Mesenchymal stem cell of adipose (primary cell): ENCODE data around the genes LGALS8, HEATR1 and ACTN2.

DNA sequence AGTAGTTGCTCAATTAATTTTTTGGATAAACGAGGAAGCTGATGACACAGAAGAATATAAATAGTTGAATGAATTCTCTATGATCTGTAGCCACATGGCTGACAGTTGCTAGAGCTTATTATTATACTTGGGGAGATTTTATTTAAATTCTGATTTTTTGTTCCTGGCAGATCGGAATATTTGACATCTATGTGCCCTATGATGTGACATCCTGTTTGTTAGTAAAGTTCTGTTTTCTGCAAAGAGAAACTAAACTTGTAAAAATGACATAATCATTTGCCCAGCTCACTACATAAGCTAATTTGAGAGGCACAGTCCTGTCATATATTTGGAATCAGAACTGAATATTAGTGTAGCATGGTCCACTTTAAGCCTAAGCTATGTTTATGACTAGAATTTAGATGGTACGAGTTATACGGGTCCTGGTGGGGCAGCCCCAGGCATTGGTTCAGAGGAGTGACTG is 9.8 kb upstream of the LYST start:
- CAGE, long polyA plus RNA, result no peak

DNA sequence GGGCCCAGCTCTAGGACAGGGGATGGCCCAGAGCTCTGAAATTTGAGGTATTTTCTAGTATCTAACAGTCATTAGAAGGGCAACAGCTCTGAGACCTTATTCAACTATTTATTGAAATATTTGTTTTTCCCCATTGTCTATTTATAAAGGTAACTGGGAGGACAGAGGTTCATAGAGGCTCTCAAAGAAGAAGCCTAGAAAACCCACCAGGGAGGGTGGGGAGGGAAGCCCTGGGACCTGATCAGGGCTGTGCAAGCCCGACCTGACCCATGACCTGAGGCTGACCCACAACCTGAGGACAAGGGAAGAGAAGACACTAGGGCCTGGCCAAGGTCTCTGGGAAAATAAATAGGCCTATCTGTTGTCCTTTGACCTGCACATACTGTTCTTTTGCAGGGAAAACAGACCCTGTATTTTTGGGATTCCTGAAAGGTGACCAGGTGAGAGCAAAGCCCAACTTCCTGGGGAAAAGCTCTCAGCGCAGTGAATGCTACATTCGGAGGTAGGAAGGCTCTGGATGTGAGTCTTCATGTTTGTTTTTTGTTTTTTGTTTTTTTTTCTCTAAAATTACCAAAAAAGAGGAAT is 25.9 kb upstream of the LYST start:
- CAGE, long polyA plus RNA, result no peak

- CAGE, long polyA plus RNA, result no peak
These were observed 50.6 kb upstream of the LYST start for GRCh38 chr1:235917211-235917840.

DNA sequence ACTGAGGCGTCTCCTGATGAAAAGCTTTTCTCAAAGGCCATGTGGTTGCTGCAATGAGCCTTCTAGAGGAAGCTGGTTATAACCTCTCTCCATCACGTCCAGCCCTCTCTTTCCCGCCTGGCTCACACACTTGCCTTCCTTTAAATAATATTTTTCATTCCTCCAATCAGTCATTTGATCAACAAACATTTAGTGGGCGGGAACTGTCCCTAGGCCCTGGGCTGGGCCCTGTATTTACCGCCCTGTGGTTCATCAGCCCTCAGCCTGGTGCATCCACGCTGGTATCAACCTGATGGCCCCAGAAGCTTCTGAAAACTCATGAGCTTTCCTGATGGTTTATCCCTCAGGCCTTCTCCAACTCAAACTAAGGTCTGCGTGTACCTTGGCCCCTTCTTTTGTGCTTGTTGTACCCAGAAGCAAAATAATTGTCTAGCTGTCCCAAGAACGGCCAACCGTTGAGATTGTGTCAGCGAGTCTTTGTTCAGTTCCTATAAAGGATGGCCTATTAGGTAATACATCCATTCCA is 75.4 kb upstream of the LYST start:
- CAGE, long polyA plus RNA, result no peak

- CAGE, long polyA plus RNA, result no peak
These were observed 80.9 kb downstream of the NID1 start for GRCh38 chr1:235983742-235984722.

GRCh38 chr1:235998820-235999238 is 66.1 kb downstream of the NID1 start:
- CAGE, long polyA plus RNA, result no peak

- CAGE, long polyA plus RNA, result no peak
These were observed 6.9 kb downstream of the NID1 start for GRCh38 chr1:236057907-236058463.

GRCh38 chr1:236150431-236150908 is 8.1 kb downstream of the GPR137B start:
- CAGE, long polyA plus RNA, result no peak

DNA sequence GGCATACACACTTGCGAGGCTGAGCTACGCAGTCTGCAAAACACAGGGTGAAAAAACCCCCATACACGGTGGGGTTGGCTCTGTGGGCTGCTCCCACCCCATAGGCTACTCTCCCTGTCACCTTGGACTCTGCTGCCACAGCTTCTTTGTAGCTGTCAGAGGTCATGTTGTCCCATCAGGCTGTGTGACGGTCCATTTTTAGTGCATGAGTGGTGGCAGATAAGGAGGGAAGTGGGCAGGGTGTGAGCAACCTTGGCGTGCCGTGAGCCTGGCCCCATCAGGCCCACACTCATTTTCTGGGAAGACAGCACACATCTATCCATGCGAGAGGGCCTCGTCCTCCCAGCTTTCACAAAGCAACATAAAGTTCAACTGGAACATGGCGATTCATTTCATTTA is 9.4 kb downstream of the GPR137B start:
- CAGE, long polyA plus RNA, result no peak

DNA sequence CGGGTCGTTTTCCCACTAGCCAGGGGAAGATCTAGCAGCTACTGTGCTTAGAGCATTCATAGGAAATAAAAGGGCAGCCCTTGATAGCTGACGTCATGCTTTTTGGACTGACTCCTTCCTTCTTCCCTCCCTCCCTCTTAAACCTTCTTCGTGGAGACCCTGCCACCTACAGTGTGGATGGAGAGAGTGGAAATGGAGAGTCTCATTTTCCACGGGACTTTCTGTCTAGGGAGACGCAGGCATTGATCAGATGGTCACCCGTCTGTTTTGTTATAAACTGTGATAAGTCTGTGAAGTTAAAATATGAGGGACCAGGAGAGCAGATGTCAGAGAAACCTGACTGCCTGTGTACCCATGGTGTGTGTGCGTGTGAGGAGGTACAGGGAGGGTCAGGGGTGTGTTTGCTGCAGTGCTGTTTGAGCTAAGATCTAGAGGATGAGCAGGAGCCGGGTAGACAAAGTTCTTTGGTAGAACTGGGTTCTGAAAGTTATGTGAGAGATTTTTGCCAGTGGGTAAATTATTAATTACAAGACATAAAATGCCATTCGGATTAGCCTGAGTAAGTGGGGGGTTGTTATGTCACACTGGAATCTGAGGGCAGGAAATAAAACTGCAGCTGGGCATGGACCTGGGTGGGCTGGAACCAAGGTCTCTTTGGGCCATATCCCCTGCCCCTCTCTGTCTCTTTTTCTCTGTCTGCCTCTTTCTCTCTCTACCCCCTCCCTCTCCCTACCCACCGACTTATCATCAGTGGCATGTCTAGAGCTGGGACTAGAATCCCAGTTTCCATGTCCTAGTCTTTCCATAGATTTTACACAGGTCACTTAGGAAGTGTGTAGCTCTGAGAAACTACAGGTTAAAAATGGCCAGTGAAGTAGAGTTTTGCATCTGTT is 34.5 kb downstream of the GPR137B start:
- CAGE, long polyA plus RNA, result no peak

GRCh38 chr1:236280387-236281271 is 1.1 kb downstream of the ERO1B start:
- CAGE, long polyA plus RNA, result no peak

GRCh38 chr1:236522845-236524159 is at the start of gene LGALS8:
Gene LGALS8 (plus strand): TSS chr1:236523982.
- CAGE, long polyA plus RNA, result no peak

DNA sequence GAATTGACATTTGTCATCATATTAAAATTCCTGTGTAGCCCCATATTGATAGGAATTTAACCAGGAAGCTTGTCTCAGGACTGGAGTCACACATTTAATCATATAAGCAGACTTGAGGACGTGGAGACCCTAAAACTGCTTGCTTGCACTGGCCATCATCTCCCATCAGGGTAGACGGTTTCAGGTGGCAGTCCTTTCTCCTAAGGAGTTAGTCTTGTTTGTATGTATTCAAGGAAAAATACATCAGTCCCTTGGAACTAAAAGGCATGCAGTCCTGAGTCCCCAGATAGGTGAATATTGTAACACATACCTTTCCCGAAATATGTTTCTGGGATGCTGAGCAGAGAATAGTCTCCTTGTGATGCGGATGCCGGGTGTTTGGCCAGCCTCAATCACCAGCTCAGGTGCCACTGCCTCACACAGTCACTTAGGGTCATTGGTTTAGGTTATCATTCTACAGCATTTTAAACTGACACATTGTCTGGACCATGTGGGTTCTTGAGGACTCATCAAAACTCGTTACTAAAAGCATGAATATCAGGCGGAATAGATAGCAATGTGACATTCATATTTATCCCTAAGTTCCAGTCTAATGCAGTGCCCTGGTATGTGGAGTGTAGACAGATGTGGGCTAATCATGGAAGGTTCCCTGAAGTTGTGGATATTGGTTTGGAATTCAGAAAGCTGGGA is 21.5 kb downstream of the LGALS8 start:
- CAGE, long polyA plus RNA, result no peak

DNA sequence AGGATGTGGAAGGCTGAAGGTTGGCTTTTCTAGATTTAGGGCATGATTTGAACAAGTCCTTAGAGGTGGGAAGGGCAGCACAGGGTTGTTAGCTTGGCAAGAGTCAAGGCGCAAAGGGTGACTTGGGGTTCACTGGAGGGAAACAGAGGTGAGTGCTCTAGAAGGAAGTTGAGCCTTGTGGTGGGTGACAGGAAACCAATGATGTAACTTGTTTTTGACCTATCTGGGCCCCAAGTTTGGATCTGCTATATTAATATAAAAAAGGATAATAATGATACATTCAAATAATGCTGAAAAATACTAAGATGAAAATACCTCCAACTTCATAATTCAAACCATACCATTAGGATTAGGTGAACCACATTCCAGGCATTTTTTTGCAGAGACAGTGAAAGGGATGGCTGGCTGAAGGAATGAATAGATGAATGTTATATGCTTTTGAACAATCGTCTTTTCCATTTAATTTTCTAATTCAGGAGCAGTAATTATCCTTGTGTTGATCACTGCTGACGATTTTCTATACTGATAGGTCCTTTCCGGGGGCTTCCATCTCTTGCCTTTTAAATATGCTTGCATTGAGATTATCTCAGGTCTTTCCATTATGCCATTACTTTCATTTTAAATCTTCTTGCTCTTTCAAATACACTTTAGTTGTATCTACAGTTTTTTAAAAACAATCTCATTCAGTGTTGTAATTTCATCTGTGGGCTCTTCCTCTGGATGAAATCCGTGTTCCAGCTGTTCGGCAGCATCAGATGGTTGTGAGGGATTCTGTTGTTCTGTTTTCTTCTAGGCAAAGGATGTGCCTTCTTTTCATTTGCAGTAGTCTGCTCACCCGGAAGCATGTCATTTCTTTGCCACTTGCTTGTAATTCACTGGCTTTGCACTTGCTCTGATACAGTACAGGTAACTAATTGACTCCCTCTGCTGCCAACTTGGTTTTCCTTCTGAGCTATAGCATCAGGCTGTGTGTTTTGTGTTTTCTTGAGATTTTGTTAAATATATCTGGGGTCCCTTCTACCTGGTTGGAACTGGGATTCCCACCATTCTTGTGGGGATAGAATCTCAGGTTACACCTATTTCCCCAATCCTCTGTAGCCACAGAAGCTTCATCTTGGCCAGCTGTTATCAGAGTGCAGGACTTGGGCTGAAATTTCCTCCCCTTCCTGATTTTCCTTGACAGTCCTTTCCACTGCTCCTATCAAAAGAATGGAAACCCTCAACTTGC is 22.4 kb downstream of the LGALS8 start:
- CAGE, long polyA plus RNA, result no peak

DNA sequence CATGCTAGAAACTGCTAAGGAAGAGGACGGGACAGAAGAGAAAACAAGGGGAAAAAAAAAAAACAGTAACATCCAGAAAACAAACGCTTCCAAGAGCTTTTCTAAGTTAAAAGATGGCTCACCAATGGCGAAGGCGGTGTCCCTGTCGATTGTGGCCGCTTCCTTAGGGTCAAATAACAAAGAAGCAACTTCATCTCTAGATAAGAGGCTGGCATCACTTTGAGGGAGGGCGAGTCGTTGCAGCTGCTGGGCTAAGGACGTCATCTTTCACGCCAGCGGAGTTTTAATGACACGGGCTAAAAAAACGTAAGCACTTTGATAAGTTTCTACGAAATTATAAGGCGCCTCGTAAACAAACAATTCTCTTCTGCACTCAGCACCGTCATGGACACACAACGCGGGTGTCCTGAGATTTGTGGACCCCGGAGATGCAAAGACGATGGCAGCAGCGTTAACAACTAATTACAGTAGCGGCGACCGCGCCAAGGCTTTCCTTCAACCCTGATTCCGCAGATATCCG is 424 bp downstream of the HEATR1 start:
- CAGE, long polyA plus RNA, result no peak

DNA sequence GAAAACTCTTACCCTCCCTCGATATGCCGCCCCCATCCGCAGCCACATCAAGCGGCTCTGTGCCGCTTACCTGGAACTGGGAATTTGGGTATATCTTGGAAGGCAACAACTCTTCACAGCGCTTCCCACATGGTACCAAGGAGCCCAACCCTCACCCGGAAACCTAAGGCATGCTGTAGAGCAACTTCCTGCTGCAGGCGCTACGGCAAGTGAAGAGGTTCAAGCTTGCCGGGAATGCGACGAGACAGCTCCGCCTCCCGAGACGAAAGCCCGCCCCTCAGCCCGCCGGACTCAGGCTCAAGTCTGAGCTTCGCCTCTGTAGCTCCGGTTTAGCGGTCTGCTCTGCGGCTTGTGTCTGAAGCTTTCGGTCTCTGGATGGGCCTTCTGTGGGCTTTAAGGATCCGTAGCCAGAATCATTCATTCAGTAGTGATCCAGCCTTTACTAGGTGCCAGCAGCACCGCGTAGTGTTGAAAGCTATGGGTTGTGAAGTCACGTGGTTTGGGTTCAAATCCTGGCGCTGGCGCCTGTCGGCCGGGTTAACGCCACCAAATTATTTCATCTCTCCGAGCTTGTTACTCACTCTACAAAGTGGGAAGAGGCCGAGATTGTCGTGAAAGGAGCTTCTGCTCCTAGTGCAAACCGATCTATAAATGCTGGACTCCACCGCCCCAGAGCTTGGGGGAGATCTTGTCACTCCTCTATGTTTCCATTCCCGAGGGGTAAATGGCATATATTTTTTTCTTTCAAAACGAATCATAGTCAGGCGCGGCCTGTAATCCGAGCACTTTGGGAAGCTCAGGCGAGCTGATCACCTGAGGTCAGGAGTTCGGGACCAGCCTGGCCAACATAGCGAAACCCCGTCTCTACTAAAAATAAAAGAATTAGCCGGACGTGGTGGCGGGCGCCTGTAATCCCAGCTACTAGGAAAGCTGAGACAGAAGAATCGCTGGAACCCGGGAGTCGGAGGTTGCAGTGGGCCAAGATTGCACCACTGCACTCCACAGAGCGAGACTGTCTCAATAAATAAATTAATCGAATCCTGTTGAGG is at the start of gene HEATR1:
HEATR1 (minus strand) TSS at position 165 of the 1,049 bp plus-strand sequence.
- CAGE, long polyA plus RNA, result no peak

- CAGE, long polyA plus RNA, result no peak
These were observed at the start of gene ACTN2 for GRCh38 chr1:236686012-236687153. Gene ACTN2 (plus strand): TSS chr1:236686499.

DNA sequence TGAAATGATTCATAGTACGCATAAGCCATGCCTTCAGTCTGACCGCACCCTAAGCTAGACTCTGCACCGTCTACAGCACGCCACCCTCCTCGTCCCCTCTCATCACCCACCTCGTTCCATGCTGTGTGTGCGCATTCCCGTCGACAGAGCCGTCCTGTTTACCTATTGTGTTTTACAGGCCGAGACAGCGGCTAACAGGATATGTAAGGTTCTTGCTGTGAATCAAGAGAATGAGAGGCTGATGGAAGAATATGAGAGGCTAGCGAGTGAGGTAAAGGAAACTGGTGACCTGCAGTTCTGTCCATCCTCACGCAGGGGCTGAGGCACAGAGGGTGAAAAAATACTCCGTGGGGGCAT is 50.6 kb downstream of the ACTN2 start:
- CAGE, long polyA plus RNA, result no peak

DNA sequence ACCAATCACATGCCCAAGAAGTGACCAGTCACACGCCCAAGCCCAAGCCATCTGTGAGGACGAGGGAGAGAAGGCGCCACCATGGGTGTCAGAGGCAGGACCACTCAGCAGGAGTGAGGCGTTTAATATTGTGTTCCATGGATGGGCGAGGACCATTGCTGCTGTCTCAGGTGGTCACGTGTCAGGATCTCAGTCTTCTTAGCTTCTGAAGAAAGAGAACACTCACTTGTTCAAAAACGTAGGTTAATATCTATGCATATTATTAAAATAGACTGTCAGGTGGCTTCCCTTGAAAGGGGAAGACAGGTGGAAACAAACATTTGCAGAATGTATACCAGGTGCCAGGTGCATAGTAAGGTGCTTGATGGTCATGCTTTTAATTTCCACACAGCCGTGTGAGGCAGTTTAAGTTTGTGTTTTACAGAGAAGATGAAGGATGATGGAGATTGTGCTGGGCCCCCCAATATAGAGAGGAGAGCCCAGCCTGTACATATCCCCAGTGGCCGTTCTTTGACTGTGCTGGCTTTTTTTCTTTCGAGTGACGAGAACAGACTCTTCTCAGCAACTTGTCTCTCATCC is 96.4 kb downstream of the MTR start:
- CAGE, long polyA plus RNA, result no peak

- CAGE, long polyA plus RNA, result no peak
These were observed 399.3 kb downstream of the RYR2 start for GRCh38 chr1:237441288-237441704.